HepG2 (cell line): ENCODE measurements around the genes FAM47C, XK and SYTL5.

- RRBS, 2 experiments, result no CpG with 5 or more reads among the region's 2 CpGs
CAGE:
- cytosol, long polyA minus RNA, result no peak
- cytosol, long polyA plus RNA, result no peak
- long polyA plus RNA, result no peak
- nucleus, long polyA minus RNA, result no peak
- nucleus, long polyA plus RNA, result no peak
These were observed 528.8 kb upstream of the FTHL17 start for GRCh38 chrX:31600721-31600920.

DNA sequence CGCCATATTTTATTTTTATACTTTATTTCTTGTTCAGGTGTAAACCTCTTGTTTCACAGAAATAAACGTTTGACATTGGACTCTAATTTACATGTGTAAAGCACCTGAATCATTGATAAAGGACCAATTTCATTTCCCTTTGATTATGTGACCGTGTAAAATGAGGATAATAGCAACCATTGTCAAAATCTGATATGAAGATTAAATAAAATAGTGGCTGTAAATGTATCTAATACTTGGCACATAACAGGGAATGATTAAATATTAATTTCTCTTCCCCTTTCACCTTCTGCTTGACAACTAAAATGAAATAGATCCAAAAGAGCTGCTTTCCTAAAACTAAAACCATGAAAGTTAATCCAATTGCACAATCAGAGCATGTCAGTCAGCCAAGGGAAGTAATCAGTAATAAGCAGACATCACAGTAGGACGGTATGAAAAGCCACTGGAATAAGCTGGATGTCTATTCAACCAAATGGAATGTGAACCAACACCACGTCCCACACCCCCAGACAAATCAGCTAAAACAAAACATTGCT lies 859.2 kb upstream of the FTHL17 start:
- RRBS, 2 experiments, result no CpG with 5 or more reads among the region's 5 CpGs
CAGE:
- cytosol, long polyA minus RNA, result no peak
- cytosol, long polyA plus RNA, result no peak
- long polyA plus RNA, result no peak
- nucleus, long polyA minus RNA, result no peak
- nucleus, long polyA plus RNA, result no peak

DNA sequence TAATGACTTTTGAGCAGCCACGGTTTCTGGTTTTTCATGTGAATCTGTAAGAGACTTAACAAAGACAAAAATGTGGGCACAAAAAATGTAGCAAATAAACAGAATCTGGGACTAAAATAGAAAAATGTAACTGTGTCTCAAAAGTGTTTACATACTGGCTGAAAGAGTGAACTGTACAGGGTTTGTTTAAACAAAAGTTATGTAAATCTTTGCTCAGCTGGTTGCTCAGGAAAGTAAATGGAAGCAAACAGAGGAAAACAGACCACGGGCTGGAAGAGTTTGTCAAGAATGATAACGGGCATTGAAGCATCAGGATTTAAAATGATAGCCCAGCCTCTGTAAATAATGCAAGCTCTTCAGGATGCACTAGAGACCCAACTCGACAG lies 921.8 kb upstream of the FTHL17 start:
- RRBS, 2 experiments, result no CpG with 5 or more reads among the region's 4 CpGs
CAGE:
- cytosol, long polyA minus RNA, result no peak
- cytosol, long polyA plus RNA, result no peak
- long polyA plus RNA, result no peak
- nucleus, long polyA minus RNA, result no peak
- nucleus, long polyA plus RNA, result no peak

GRCh38 chrX:32545069-32545537 lies 666.2 kb downstream of the DMD start:
- RRBS, 2 experiments, result no CpG with 5 or more reads among the region's 1 CpG
CAGE:
- cytosol, long polyA minus RNA, result no peak
- cytosol, long polyA plus RNA, result no peak
- long polyA plus RNA, result no peak
- nucleus, long polyA minus RNA, result no peak
- nucleus, long polyA plus RNA, result no peak

DNA sequence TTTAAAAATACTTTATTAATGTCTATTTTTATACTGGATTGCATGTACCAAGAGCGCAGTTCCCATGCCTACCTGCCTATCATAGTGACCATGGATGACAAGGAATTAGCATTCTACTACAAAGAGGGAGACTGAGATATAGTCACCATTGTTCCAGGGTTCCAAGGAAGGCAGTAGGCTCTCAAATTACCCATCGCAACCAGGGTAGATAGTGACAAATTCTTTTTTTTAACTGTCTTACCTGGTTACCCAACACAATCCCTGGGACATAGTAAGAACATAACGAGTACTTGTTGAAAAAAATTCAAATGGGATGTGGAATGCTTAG lies 618.0 kb downstream of the DMD start:
- RRBS, 2 experiments, result no CpG with 5 or more reads among the region's 3 CpGs
CAGE:
- cytosol, long polyA minus RNA, result no peak
- cytosol, long polyA plus RNA, result no peak
- long polyA plus RNA, result no peak
- nucleus, long polyA minus RNA, result no peak
- nucleus, long polyA plus RNA, result no peak

GRCh38 chrX:33041261-33041645 lies 170.1 kb downstream of the DMD start:
- RRBS, 2 experiments, result 82 to 95% methylated on average over 5 of the region's 25 CpGs
CAGE:
- cytosol, long polyA minus RNA, result no peak
- cytosol, long polyA plus RNA, result no peak
- long polyA plus RNA, result no peak
- nucleus, long polyA minus RNA, result no peak
- nucleus, long polyA plus RNA, result no peak

- RRBS, 2 experiments, result no CpG with 5 or more reads among the region's 10 CpGs
CAGE:
- cytosol, long polyA minus RNA, result no peak
- cytosol, long polyA plus RNA, result no peak
- long polyA plus RNA, result no peak
- nucleus, long polyA minus RNA, result no peak
- nucleus, long polyA plus RNA, result no peak
These were observed 406.3 kb downstream of the FAM47A start for GRCh38 chrX:33725776-33726182.

DNA sequence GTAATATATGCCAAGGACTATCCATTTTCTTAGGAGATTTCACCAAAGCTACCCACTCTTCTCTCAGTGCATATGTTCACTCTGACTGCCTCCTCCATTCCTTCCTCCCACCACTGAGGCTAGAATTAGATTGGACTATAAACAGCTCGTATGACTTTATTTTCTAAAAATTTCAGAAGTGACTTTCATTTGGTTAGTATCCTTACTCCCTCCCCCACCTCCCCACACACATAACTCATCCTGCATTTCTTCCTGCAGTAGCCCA lies 405.0 kb downstream of the FAM47A start:
- RRBS, 2 experiments, result no CpG with 5 or more reads among the region's 1 CpG
CAGE:
- cytosol, long polyA minus RNA, result no peak
- cytosol, long polyA plus RNA, result no peak
- long polyA plus RNA, result no peak
- nucleus, long polyA minus RNA, result no peak
- nucleus, long polyA plus RNA, result no peak

- RRBS, 2 experiments, result no CpG with 5 or more reads among the region's 32 CpGs
CAGE:
- cytosol, long polyA minus RNA, result no peak
- cytosol, long polyA plus RNA, result no peak
- long polyA plus RNA, result no peak
- nucleus, long polyA minus RNA, result no peak
- nucleus, long polyA plus RNA, result no peak
These were observed 1.3 kb downstream of the TMEM47 start for GRCh38 chrX:34655478-34656588.

DNA sequence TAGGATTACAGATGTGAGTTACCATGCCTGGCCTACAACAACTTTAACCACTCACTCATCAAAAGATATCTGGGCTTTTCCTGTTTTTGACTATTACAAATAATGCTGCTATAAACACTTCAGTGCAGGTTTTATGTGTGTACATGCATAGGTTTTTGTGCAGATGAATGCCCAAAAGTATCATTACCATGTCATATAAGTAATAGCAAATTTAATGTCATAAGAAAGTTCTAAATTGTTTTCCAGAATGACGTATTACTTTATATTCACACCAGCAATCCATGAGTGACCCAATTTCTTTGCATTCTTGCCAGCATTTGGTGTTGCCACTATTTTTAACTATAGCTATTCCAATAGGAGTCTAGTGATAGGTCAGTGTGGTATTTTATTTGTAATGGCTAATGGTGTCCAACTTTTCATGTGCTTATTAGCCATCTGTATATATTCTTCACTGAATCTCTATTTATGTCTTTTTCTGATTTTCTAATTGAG lies 35.4 kb upstream of the CFAP47 start:
- RRBS, 2 experiments, result no CpG with 5 or more reads among the region's 1 CpG
CAGE:
- cytosol, long polyA minus RNA, result no peak
- cytosol, long polyA plus RNA, result no peak
- long polyA plus RNA, result no peak
- nucleus, long polyA minus RNA, result no peak
- nucleus, long polyA plus RNA, result no peak

DNA sequence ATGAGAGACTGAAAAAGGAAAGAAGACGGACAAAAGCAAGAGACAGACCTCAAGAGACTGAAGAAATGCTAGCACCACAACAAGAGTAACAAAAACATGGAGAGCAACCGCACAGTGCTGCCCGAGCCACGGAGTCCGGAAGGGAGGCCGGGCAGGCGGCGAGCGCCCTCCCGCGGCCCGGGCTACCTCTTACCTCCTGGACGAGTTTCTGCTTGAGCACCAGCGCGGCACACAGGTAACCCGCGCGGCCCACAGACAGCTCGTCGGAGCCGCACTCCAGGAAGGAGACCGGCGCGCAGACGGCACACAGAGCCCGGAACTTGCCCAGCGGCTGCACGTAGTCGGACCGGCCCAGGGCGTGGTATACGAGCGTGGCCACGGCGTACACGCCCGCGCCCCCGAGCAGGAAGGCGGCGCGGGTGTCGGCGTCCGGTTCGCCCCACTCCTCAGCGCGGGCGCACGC lies 22.8 kb upstream of the FAM47C start:
- RRBS, 2 experiments, result no CpG with 5 or more reads among the region's 50 CpGs
CAGE:
- cytosol, long polyA minus RNA, result no peak
- cytosol, long polyA plus RNA, result no peak
- long polyA plus RNA, result no peak
- nucleus, long polyA minus RNA, result no peak
- nucleus, long polyA plus RNA, result no peak

DNA sequence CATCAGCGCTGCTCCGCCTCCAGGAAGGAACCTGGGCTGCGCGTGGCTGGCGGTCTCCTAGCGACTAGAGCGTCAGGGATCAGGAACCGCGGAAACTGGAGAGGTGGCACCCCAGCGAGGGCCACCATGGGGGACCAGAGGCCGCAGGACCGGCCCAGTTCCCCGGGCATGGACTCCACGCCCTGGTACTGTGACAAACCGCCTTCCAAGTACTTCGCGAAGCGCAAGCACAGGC lies at the start of gene FAM47C:
TSS of gene FAM47C (plus strand) at position 82 of the 235 bp plus-strand sequence.
- RRBS, 2 experiments, result no CpG with 5 or more reads among the region's 18 CpGs
CAGE:
- cytosol, long polyA minus RNA, result no peak
- cytosol, long polyA plus RNA, result no peak
- long polyA plus RNA, result no peak
- nucleus, long polyA minus RNA, result no peak
- nucleus, long polyA plus RNA, result no peak

GRCh38 chrX:37685307-37686605 lies at the start of gene XK:
XK (plus strand) TSS chrX:37685791.
- RRBS, 2 experiments, result 1 to 3% methylated on average over 11 to 14 of the region's 105 CpGs
CAGE:
- cytosol, long polyA minus RNA, result no peak
- cytosol, long polyA plus RNA, result no peak
- long polyA plus RNA, result no peak
- nucleus, long polyA minus RNA, result no peak
- nucleus, long polyA plus RNA, result no peak

DNA sequence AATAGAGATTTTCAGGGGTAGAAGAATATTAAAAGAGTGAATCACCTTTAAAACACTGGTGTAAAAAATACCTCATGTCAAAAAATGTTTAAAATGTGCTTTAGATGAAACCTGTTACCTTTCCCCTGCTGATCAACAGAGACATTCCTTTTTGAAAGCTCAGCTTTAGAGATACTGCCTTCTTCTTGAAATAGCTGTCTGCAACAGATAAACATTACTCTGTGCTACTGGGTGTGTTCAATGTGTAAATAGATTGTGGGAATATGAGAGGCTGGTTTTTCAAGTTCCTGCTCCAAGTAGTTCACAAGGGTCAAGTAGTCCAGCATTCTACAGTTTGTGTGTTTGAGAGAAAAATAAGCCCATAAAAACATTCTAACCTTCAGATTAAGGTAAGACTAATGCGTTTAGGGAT lies at the start of gene SYTL5:
TSS of gene SYTL5 (plus strand) at position 274 of the 412 bp plus-strand sequence.
- RRBS, 2 experiments, result no CpG with 5 or more reads among the region's 1 CpG
CAGE:
- cytosol, long polyA minus RNA, result no peak
- cytosol, long polyA plus RNA, result no peak
- long polyA plus RNA, result no peak
- nucleus, long polyA minus RNA, result no peak
- nucleus, long polyA plus RNA, result no peak

DNA sequence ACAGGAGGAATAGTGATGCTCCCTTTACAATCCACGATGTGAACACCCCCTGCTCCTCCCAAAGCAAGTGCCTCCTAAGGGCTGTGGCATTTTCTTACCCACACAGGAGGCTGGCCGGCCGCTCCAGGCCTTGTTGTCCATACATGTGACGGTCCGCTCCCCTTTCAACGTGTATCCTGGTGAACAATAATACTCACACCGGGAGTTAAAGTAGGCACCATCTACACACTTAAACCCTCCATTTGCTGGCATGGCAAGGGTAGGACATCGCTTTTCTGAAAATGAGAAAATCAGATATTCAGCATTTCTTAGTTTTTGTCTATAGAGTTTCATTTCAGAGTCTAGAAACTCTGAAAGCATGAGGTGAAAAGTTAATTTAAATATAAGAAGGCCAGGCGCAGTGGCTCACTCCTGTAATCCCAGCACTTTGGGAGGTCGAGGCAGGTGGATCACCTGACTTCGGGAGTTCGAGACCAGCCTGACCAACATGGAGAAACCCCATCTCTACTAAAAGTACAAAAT lies 48.8 kb downstream of the SRPX start:
- RRBS, 2 experiments, result no CpG with 5 or more reads among the region's 12 CpGs
CAGE:
- cytosol, long polyA minus RNA, result no peak
- cytosol, long polyA plus RNA, result no peak
- long polyA plus RNA, result no peak
- nucleus, long polyA minus RNA, result no peak
- nucleus, long polyA plus RNA, result no peak

DNA sequence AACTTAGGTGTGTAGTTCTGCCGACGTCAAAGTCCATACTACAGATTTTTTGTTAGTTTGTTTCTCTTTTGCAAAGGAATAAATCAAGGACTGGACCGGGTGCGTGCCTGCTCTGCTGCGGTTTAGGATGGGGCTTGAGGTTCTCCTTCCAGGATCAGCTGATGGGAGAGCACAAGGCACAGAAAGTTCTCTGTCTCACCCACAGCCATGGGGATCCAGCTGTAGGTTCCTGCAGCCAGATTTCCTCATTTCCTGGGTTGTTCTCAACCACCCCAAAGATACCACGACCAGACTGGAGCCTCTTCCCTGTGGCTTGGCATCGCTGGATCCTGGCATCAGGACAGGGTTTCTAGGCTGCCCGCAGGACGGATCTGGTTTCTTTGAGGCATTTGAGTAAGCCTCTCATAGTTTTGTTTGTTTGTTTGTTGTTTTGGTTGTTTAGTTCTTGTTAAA lies 762 bp upstream of the SRPX start:
- RRBS, 2 experiments, result no CpG with 5 or more reads among the region's 9 CpGs
CAGE:
- cytosol, long polyA minus RNA, result no peak
- cytosol, long polyA plus RNA, result no peak
- long polyA plus RNA, result no peak
- nucleus, long polyA minus RNA, result no peak
- nucleus, long polyA plus RNA, result no peak

DNA sequence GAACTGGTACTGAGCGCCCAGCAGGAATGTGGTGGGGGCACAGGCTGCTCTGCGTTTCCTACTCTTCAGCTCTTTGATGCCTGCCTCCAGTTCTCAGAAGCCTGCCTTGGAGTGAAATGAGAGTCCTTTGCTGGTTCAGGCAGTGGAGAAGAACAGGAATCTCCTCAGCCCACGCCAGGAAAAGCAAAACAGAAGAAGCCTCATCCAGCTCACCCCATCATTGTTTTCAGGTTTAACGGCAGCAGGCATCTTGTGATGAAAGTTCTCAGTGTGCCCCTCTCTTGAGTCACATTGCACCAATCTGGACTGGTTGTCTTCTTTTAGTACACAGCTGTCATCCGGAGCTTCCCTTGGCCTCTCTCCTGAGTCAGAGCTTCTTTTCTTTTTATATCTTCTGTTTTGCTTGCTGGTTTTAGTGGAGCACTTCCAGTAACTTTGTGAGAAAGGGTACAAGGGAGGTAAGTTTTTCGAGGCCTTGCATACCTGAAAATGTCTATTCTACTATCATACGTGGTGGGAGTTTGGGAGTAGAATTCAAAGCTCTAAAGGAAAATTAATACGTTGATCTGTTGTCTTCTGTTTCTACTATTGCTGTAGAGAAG lies 51.0 kb downstream of the TSPAN7 start:
- RRBS, 2 experiments, result no CpG with 5 or more reads among the region's 8 CpGs
CAGE:
- cytosol, long polyA minus RNA, result no peak
- cytosol, long polyA plus RNA, result no peak
- long polyA plus RNA, result no peak
- nucleus, long polyA minus RNA, result no peak
- nucleus, long polyA plus RNA, result no peak

DNA sequence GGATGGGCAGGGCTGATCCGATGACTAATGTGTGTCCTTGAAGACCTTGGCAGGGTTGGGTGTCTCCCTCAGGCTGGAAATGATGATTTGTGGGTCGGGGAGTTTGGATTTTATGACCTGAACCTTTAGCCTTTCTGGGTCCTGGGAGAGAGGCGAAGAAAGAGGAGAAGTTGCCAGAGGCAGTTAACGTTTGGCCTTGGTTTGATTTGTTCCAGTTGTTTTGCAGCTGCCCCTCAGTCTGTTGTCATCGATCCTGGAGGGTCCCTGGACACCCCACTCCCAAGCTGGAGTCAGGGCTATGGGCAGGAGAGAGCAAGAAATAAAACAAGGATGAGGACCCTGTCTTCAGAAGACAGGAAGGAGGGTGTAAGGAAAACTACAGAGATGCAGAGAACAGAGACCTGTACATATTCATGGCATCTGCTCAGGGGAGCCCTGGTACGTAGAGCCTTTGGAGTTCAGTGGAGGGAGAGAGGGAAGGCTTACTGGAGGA lies 425.2 kb downstream of the MID1IP1 start:
- RRBS, 2 experiments, result no CpG with 5 or more reads among the region's 6 CpGs
CAGE:
- cytosol, long polyA minus RNA, result no peak
- cytosol, long polyA plus RNA, result no peak
- long polyA plus RNA, result no peak
- nucleus, long polyA minus RNA, result no peak
- nucleus, long polyA plus RNA, result no peak

DNA sequence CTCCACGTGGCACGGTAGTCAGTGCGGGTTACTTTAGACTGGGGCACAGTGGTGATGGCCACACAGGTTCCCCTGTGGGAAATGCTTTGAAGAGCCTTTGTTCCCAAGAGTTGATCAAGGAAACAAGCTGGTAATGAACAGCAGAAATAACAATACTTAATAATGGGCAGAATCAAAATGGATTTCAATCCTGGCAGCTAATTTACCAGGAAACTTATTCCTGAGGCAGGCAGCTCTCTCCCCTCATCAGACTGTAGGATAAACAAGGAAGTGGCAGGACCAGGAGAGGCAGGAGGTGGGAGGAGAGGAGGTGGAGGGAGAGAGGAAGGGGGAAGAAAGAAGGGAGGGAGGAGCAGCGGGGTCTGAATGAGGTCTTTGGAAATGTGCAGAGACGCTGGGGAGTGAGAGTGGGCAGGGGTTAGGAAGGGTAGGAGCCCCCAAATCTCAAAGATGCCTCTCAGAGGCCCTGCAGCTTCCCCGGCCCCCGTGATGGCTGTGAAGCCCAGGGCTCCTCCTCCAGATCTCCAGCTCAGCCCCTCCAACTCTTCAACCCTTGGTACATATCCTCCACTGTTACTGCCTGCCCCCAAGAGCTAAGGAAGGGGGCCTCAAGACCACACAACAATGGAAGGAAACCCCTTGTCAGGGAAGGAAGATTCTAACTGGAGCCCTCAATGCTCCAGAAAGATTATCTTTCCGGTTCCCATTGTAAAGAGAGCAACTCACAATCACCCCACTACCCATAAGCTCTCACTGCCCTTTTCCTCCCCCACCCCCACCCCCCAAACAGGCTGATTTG lies 231.4 kb downstream of the BCOR start:
- RRBS, 2 experiments, result no CpG with 5 or more reads among the region's 8 CpGs
CAGE:
- cytosol, long polyA minus RNA, result no peak
- cytosol, long polyA plus RNA, result no peak
- long polyA plus RNA, result no peak
- nucleus, long polyA minus RNA, result no peak
- nucleus, long polyA plus RNA, result no peak

DNA sequence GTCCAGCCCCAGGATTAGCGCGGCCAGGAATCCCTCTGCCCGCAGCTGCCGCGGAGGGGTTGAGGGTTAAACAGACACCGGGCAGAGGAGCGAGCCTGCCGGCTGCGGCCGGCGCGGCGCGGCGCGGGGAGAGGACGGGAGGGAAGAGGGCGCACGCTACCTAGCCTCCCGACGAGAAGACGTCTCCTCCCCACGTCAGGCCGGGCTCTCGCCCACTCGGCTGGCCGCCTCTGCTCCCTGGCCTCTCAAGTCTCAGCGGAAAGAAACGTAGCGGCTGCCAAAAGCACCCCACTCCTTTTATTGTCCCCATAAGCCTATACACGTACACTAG lies 85.4 kb downstream of the BCOR start:
- RRBS, 2 experiments, result 0 to 3% methylated on average over 8 to 13 of the region's 31 CpGs
CAGE:
- cytosol, long polyA minus RNA, result no peak
- cytosol, long polyA plus RNA, result no peak
- long polyA plus RNA, result no peak
- nucleus, long polyA minus RNA, result no peak
- nucleus, long polyA plus RNA, result no peak